Sternocleidomastoid (tissue), 1 donor: ENCODE measurements around the genes GOLGA6L2 and GOLGA6L25.

- PRO-cap = no peak
These were observed 163.2 kb downstream of the OR4N4 start for GRCh38 chr15:22257162-22258234.

- PRO-cap = no peak
These were observed 130.8 kb downstream of the GOLGA6L22 start for GRCh38 chr15:22589453-22589998.

- PRO-cap = no peak
These were observed 10.4 kb upstream of the NIPA1 start for GRCh38 chr15:22776004-22776576.

DNA sequence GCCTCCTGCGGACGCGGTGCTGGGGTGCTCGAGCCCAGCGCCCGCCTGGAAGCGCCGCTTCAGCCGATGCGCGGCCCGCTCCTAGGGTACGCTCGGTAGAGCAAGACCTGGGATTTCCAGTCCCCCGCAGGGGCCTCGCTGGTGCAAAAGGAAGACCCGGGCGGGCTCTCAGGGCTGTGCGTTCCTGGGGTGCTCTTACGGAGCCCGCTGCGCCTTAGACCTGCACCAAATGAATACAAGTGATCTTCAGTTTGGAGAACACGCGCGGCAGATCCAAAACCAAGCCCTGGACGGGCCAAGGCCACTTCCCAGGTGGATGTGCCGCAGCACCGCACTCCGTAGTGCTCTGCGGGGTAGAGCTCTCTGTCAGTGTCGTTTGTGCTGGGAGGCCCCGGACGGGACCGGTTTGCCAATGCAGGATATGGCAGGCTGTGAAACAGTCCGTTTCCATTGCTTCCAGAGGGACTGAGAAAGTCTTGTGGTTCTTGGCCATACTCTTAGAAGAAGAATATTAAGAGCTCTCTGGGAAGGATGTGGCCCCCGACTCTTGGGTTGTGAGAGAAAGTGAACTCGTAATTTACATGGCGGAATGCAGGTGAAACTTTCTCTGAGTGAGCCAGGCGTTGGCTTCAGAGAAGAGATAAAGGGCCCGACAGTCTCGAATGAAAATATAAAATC, 918 bp downstream of the NIPA1 start:
- PRO-cap = no peak

GRCh38 chr15:22796403-22796905, 10.0 kb downstream of the NIPA1 start:
- PRO-cap = no peak

GRCh38 chr15:23447114-23447383, at the start of gene GOLGA6L2:
TSS of gene GOLGA6L2 (minus strand) at chr15:23447243.
- PRO-cap = no peak

DNA sequence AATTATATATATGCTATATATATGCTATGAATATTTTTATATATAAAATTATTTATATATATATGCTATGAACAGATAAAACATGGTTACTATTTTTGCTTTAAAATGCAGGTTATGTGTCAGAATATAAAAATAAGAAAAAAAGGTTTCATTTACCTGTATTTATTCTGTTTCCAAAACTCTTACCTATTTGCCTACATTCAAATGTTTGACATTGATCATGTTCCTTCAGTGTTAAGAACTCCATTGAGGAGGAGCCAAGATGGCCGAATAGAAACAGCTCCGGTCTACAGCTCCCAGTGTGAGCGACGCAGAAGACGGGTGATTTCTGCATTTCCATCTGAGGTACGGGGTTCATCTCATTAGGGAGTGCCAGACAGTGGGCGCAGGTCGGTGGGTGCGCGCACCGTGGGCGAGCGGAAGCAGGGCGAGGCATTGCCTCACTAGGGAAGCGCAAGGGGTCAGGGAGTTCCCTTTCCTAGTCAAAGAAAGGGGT, 26.8 kb upstream of the NDN start:
- PRO-cap = no peak

- PRO-cap = no peak
These were observed 69.8 kb upstream of the NDN start for GRCh38 chr15:23756945-23757199.

DNA sequence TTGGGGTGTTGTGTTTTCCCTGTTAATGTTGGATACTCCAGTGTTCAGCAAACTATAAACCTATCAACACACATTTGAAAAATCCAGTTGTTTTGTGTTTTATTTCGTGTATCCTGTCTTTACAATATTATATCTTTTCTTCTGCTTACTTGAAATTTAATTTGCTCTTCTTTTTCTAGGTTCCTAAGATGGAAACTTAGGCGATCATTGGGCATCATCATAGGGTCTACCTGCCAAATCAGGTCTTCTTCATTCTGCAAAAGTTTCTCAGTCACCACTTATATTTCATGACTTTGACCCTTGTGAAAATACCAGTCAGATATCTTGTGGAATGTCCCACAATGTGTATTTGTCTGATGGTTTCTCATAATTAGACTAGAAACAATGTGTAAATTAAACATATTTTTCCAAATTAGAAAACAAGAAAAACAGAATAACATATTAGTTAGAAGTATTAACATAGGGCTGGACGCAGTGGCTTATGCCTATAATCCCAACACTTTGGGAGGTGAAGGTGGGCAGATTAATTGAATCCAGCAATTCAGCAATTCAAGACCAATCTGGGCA, 102.5 kb upstream of the SNRPN start:
- PRO-cap = no peak

- PRO-cap = bidirectional peak, plus-strand start at chr15:24956389, minus-strand start at chr15:24956262
These were observed 1.0 kb downstream of the SNRPN start for GRCh38 chr15:24955565-24956494.

- PRO-cap = no peak
These were observed 14.8 kb downstream of the UBE3A start for GRCh38 chr15:25423662-25424835.

DNA sequence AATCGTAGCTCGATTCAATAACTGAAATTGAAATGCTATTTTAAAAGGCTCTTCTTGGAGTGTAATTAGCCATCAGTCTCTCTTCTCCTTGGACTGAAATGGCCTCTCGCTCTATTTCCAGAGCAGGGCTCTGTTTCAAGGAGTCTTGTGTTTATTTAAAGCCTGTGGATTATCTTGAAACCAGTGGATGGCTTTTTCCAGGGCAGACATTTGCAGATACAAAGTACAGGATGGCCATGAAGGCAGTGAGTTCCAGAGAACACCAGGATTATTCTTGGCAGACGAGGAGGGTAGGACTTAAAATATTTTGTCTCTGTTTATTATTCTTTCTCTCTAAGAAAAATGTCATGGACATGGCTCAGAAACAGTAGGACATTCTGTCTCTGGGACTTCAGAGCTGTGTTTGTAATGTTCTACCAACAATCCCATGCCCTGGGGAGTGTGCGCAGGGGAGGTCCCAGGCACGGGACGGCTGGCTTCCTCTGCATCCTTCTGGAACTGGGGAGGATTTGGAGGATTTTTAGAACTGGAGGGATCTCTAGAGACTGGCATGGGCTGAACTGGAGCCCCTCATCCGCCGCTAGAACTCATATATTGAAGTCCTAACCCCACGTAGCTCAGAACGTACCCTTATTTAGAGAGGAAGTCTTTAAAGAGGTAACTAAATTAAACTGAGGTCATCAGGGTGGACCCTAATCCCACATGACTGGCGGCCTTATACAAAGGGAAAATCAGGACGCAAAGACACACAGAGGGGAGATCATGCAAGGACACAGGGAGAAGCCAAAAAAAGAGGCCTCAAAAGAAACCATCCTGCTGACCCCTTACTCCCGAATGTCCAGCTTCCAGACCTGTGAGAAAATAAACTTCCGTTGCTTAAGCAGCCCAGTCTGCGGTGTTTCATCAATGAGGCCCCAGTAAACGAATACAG, 125.8 kb downstream of the ATP10A start:
- PRO-cap = no peak

- PRO-cap = no peak
These were observed 83.5 kb downstream of the GABRG3 start for GRCh38 chr15:27054387-27054923.

GRCh38 chr15:27070970-27071492, 100.0 kb downstream of the GABRG3 start:
- PRO-cap = no peak

DNA sequence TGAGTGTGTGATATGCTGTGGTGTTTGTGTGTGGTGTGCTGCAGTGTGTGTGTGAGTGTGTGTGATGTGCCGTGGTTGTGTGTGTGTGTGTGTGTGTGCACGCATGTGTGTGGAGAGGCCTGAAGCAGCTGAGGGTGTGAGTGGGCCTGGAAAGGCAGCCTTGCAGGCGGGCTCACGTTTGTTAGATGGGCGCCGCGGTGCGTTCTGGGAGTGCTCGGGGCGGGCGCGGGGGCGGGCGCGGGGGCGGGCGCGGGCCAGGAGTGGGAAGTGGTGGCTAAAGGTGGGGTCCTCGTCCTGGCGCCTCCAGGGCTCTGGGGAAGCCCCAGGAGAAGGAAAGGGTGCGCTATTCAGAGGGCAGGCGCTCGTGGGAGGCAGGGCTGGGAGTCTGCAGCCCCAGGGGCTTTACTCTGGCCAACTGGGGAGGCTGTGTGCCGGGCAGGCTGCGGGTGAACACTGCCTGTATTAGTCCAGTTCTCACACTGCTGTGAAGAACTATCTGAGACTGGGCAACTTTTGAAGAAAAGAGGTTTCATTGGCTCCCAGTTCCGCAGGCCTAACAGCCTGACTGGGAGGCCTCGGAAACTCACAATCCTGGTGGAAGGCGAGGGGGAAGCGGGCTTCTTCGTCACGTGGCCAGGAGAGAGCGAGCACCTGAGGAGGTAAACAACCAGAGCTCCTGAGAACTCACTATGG, 117.2 kb downstream of the GABRG3 start:
- PRO-cap = no peak

- PRO-cap = no peak
These were observed at the start of gene GOLGA6L25 for GRCh38 chr15:28553156-28553832. TSS of gene GOLGA6L25 (plus strand) at chr15:28553568.

GRCh38 chr15:28937931-28938551, 52.3 kb downstream of the APBA2 start:
- PRO-cap = no peak

DNA sequence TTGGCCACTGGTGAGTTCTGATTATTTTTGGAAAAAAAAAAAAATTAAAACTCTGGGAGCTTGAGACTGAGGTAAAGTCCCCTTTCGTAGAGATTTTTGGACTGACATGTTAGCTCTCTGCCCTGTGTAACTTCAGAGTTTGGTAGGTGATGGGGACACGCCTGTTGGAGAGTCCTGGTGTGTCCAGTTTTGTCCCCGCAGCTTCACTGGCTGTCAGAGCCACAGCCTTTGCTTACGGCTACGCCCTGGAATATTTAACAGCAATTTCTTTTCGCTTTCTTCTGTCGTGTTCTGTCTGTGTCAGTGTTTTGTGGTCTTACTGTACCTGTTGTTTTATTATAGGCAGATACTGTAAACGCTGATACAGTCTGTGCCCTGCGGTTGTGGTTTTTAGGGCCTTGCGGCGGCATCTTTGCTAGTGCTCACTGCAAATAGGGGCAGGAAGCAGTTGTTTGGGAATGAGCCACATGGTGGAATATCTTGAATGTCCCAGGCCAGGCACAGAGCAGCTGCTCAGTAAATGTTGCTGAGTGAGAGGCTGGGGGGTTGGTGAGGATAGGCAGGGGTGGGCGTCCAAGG, 62.7 kb downstream of the APBA2 start:
- PRO-cap = no peak

DNA sequence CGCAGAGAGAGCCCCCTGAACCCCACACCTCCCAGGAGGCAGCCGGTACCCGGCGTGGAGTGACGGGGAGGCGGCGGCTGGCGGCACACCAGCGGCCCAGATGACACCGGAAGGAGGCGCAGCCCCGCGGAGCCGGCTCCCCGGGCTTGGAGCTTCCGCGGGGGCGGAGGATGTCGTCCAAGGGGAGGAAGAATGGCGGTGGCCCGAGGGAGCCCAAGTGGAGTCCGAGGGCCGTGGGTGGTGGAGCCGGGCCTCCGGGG, 166.2 kb downstream of the NSMCE3 start:
- PRO-cap = no peak

- PRO-cap = bidirectional peak, plus-strand start at chr15:29671208, minus-strand start at chr15:29671032
These were observed 100.3 kb upstream of the ENTREP2 start for GRCh38 chr15:29670935-29671647.